Fallopian tube (tissue), 1 donor: ENCODE results near the gene FAM178B.

DNA sequence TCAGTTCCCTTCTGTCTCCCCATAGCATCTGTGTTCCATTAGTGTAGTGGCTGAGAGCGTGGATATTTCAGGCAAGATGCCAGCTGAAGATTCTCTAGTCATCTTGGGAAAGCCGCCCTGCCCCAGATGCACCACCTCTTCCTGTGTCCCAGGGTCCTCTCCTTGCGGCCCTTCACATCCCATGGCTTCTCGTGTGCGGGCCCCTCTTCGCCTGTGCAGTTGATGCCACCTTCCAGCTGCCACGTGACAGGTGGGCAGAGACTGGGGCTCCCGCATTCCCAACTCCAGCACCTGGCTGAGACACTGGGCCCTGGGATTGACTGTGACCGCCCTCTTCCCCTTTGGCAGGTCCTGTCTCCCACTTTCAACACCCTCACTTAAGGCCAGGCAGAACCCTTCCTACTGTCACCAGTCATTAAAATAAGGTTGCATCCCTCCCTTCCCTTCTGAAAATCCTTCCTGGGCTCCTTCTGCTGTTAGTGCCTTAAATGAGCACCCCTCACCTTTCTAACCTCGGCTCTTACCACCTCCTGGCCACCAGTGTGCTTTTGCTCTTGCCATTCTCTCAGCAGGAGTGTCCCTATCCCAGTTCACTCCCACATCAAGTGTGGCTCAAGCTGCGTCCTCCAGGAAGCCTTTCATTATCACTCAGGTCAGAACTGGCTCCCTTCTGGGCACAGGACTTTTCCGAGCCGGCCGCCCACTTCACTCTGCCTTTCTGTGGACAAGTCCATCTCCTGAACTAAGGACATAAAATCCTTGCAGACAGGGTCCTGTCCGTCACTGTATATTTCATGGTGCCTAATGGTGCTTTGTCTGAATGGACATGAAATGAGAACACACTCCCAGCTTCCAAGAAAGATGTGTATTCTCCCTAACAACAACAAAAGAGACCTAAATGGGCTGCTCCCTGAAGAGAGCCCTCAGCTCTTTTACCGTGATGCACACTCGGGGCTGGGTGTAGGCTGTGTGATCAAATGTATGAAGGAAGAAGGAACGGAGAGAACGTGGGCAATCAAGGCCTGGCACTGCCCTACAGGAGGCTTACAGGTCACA is 15.7 kb downstream of the TMEM127 start:
- PRO-cap, result no peak

GRCh38 chr2:96299240-96299542 is 6.2 kb downstream of the SNRNP200 start:
- PRO-cap, result no peak

DNA sequence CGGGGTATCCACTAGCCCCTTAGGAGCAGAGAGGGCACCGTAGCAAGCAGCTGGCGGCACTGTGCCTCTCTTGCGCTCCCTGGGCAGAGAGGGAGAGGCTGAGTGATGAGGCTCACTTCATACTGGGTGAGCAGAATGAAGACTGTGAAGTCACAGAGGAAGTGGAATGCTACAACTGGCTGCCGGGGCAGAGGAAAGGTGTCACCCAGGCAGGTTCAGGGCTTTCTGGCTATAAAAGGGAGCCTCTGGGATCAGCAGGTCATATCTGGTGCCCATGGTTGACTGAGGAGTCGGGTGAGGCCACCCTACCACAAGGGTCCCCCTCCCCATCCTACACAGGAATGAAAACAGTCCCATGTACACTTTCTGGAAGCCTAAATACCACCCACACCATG is 895 bp downstream of the ITPRIPL1 start:
- PRO-cap, result unidirectional peak, minus-strand start at position 104 of the sequence

GRCh38 chr2:96394254-96394961 is 58.8 kb downstream of the NCAPH start:
- PRO-cap, result no peak

GRCh38 chr2:96413154-96413765 is 77.7 kb downstream of the NCAPH start:
- PRO-cap, result unidirectional peak, minus-strand start at chr2:96413399

DNA sequence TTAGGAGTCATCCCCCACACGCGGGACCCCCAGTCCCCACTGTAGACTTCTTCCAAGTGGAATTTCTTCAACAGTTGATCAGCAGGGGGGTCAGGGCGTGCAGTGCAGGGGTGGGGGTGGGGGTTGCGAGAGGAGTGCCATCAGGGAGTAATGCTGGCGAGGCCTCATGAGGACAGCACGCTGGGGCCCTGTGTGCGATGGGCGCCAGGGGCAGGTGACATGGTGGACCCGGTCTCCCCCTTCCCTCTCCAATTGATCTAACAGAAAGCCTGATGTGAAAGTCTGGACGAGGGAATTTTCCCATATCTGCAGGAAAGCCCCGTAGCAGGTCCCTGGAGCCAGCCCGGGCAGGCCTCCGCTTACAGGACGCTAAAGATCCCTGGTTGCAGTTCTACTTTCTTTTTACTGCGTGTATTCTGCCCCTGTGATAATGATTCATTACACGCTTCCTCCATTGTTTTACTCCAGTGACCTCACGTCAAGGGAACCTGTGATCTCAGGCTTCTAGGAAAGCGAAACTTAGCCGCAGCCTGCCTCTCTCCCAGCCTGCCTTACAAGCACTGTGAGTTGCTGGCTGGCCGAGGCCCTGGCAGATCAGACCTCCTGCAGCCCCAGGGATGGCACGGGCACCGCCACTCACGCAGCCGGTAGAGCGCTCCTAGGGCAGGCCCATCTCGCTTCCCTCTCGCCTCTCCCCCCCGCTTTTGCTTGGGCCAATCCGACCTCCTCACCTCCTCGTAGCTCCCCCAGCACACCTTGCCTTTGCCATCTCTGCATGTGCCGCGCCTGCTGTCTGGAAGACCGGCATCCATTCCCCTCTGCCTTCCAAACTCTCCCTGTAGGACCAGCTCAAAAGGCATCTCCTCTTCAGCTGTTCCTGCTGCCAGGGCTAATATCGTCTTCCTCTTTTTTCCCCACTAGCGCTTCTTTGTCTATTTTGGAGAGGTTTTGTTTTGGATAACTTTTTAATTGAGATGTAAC is 19.2 kb downstream of the NEURL3 start:
- PRO-cap, result bidirectional peak, plus-strand start at position 563 of the sequence, minus-strand start at position 377 of the sequence

DNA sequence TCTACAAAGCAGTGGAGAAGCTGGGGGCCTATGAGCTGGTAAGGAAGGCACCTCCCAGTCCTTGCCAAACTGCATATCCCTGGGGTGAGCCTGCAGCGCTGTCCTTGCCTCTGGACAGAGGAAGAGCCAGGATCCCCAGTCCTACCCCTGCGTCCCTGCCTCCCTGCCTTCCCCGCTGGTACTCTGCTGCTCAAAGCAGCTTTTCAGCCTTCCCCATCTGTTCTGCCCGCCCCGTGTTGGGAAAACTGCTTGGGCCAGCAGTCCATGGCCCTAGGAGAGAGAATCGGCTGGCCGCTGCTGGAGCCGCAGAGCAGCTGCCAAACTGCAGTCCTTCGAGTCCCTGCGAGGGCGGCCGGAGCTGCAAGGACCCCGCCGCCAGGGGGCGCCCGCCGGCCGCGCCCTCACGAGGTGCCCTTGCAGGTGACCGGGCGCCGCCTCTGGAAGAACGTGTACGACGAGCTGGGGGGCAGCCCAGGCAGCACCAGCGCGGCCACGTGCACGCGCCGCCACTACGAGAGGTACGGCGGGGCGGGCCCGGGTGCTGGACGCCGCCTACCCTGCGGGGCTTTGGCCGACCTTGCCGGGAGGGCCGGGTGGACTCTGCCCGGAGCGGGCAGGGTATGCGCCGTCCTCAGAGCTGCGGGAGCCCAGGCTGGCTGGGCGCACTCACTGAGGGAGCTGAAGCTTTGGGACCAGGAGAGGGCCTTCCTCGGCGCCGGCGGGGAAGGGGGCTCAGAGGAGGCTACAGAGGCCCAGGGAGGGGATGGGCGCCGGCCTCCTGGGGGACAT is 13.4 kb downstream of the ARID5A start:
- PRO-cap, result no peak

DNA sequence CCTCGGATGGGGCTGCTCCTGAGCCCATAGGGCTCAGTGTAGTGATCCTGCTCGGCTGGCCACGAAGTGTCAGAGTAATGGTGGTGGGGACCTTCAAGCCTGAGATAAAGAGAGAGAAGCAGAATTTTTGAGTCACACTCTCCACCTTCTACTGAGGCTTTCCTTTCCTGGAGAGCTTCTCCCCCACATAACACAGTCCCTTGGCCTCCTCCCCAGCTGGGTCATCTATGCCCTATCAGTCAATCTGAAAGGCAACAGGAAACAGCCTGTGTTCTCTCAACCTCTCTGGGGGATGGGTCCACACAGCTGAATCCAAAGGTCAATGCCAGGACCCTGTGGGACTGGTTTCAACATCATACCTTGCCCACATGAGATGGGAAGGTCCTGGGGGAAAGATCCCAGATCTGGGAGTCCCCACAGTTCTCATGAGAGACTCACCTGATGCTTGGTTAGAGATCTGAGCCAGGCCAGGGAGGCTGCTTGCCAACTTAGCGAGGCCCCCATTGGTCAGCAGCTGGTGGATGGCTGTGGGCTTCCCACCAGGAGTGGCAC is 36.4 kb downstream of the KANSL3 start:
- PRO-cap, result no peak

DNA sequence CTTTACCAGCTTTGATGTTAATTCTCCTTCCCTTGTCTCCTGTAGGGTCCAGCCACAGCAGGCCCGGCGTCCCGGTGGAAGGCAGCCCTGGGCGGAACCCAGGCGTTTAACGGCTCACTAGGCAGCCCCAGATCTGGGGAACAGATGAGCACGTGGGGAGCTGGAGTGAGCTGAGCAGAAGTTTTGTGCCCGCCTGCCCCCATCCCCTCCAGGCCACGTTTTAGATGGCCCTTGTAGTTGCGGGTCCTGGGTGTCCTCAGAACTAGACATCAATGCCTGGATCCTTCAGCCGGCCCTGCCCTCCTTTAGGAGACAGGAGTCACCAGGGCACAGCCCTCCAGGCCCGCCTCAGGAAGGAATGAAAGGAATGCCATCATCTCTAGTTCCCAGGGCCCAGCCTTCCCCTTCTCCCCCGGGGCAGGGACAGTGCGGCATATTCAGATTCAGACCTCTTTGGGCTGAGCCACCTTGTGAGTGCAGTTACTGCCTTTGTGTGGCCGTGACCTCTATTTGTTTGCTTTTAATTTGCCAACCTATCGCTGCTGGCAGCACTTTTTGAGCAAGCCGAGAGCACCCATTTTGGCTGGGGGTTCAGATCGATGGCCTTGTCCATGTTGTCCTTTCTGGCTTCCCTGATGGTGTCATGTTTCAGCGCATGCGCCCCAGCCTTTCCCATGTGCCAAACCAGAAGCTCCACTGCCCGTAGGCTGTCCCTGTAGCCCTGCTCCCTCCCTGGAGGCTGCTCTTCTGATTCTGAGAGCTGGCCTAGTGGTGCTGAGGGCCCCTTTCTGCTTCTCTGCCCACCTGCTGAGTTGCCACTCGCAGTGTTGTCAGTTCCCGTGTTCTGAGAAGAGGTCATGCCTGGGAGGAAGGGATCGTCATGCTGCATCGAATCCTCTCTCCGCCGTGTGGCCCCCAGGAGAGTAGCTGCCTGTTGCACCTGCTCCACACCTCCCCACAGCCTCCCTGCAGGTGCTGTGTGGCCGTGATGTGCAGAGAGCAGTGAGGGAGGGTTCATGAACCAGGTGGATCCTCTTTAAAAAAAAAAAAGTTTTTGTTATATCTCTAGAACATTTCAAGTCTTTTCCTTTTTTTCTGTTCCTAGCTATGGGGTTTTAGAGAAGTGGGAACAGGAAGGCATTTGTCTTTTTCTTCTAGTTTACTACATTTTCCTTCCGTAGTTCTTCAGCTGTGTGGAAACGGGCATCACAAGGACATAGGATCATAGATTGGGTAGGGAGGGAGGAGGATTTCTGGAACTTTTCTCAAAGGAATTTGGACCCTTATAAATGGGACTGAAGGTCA is 10.9 kb downstream of the ANKRD23 start:
- PRO-cap, result bidirectional peak, plus-strand start at position 710 of the sequence, minus-strand start at position 595 of the sequence

GRCh38 chr2:96859576-96860434 is 2.0 kb upstream of the ANKRD39 start:
- PRO-cap, result no peak

DNA sequence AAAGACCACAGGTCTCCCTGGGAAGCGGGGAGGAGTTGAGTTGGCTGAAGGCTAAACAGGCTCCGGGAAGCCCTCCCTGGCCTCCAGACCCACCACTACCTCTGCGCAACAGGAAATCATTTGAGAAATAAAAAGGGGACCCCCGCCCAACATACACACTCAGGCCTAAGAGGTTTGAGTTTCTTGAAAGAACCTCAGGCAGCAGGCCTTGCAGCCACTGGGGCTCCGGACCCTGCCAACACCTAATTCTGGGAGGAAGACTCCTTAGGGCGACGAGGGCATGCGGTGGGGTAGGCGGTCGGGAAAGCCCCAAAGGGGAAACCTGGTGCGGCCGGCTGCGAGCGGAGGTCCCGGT is 1.8 kb downstream of the SEMA4C start:
- PRO-cap, result no peak

DNA sequence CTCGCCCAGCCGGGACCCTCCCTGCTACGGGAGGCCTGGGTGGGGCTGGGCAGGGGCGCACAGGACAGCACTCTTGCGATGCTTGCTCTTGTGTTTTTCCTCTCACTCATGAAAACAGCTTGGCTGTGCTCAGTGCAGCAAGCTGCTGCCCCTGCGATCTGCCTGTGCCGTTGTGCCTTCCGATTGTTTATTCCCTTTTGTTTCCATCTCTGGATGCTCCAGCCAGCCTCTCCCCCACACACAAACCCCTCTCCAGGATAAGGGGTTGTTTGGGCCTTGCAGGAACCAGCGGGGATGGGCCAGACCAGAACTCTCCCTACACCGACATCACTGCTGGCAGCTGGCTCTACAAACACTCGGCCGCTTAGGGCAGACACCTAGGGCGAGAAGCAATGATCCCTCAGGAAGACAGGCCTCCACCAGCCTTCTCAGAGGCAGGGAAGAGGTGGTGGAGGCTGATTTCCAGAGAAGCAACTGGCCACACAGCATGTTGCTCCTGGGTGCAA is 26.3 kb upstream of the SEMA4C start:
- PRO-cap, result no peak

- PRO-cap, result no peak
Measured at GRCh38 chr2:96950006-96950801, 36.2 kb downstream of the FAM178B start.

DNA sequence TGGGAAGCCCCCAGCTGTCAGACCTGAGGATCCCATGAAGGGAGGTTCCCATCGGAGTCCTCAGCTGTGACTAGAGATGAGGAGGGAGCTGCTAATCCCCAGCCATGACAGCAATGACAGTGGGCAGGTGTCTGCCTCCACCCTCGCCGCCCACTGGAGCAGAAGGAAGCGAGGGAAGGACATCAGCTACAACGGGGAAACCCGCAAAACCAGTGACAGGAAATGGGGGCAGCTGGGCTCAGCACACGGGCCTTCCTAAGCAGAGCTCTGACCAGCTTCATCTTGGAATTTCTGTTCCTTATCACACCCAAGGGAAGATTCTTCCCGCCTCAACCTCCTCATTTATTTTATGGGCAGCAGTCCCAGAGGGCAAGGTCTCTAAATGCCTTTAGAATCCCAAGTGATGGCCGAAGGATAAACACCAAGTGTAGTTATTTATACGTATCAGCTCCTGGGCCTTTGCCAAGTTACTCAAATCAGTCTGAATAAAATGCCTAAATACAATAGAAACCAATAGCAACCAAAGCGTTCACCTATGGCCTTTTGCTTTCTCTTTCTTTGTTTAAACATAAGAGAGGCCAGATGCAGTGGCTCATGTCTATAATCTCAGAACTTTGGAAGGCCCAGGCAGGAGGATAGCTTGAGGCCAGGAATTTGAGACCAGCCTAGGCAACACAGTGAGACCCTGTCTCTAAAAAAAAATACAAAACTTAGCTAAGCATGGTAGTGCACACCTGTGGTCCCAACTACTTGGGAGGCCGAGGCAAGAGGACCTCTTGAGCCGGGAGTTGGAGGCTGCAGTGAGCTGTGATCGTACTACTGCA is 32.0 kb downstream of the FAM178B start:
- PRO-cap, result no peak

GRCh38 chr2:96986310-96986852 is at the start of gene FAM178B:
TSS of gene FAM178B (minus strand) at chr2:96986580.
- PRO-cap, result no peak

- PRO-cap, result no peak
Measured at GRCh38 chr2:97360181-97360485, 229.5 kb downstream of the ANKRD36B start.

GRCh38 chr2:97788028-97789188 is 75.0 kb downstream of the ZAP70 start:
- PRO-cap, result no peak

DNA sequence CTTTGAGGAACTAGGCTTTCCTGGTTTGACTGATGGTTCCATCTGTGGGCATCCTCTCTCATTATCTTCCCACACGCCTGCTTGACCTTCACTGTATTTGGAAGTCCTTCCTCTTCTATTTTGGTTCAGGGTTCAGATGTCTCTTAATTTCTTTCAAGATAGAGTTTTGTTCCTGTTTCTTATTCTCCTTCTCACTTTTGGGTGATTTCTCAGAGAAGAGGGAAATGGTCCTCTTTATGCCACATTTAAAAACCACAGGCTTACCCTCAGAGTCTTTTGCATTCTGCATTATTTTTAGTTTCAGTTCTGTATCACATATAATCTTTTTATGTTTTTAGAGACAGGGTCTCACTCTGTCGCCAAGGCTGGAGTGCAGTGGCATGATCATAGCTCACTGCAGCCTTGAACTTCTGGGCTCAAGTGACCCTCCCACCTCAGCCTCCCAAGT is 31.4 kb upstream of the TMEM131 start:
- PRO-cap, result no peak

GRCh38 chr2:98445623-98446794 is 1.4 kb downstream of the INPP4A start:
- PRO-cap, result no peak

GRCh38 chr2:98474603-98475310 is 30.1 kb downstream of the INPP4A start:
- PRO-cap, result no peak